Measurements from ENCODE around the gene CLDN18.

- RRBS, 2 experiments: no CpG with 5 or more reads among the region's 7 CpGs
CAGE:
- cytosol, long polyA minus RNA: no peak
- cytosol, long polyA plus RNA: no peak
- long polyA plus RNA: no peak
- nucleus, long polyA minus RNA: no peak
- nucleus, long polyA plus RNA: no peak
These were observed 418.1 kb downstream of the EPHB1 start for GRCh38 chr3:135213059-135213675.

DNA sequence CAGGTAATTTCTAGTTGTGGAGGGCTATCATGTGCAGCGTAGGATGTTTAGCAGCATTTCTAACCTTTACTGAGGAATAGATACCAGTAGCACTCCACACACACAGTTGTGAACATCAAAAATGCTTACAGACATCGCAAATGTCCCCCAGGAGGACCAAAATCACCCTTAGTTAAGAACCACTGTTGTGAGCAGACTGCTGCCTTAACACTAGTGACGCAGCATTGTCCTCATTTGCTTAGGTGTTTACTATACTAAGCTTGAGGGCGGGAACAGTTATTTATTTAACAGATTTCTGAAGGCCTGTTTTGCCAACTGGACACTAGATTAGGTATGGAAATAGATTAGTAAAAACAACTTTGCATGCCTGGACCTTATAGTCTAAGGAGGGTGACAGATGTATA, 2.3 kb downstream of the PPP2R3A start:
- RRBS, 2 experiments: no CpG with 5 or more reads among the region's 4 CpGs
CAGE:
- cytosol, long polyA minus RNA: no peak
- cytosol, long polyA plus RNA: no peak
- long polyA plus RNA: no peak
- nucleus, long polyA minus RNA: no peak
- nucleus, long polyA plus RNA: no peak

DNA sequence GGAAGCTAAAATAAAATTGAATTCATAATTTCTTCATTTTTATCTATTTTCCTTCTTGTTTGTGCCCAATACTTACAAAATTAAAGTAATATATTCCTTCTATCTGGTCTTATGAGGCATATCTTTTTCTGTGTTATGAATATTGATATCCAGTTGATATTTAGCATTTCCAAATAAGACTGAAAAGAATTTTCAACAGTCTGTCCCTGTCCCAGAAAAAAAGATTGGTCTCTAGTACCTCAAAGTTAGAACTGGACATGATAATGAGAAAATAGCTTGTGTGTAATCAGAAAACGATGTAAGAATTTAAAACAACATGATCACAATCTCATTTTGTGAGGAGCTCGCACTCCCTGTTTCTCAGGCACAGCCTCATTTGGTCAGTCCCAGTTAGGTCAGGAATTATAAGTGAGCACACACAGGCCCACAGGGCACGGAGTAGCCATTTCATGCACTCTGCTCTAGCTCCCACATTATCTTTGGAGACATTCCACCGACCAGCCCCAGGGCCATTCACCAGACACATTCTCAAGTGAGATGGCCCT, 105.2 kb downstream of the PPP2R3A start:
- RRBS, 2 experiments: no CpG with 5 or more reads among the region's 4 CpGs
CAGE:
- cytosol, long polyA minus RNA: no peak
- cytosol, long polyA plus RNA: no peak
- long polyA plus RNA: no peak
- nucleus, long polyA minus RNA: no peak
- nucleus, long polyA plus RNA: no peak

GRCh38 chr3:136103249-136103754, 92.8 kb downstream of the MSL2 start:
- RRBS, 2 experiments: no CpG with 5 or more reads among the region's 5 CpGs
CAGE:
- cytosol, long polyA minus RNA: no peak
- cytosol, long polyA plus RNA: no peak
- long polyA plus RNA: no peak
- nucleus, long polyA minus RNA: no peak
- nucleus, long polyA plus RNA: no peak

- RRBS, 2 experiments: no CpG with 5 or more reads among the region's 1 CpG
CAGE:
- cytosol, long polyA minus RNA: no peak
- cytosol, long polyA plus RNA: no peak
- long polyA plus RNA: no peak
- nucleus, long polyA minus RNA: no peak
- nucleus, long polyA plus RNA: no peak
These were observed 134.8 kb downstream of the STAG1 start for GRCh38 chr3:136617277-136617815.

- RRBS, 2 experiments: no CpG with 5 or more reads among the region's 4 CpGs
CAGE:
- cytosol, long polyA minus RNA: no peak
- cytosol, long polyA plus RNA: no peak
- long polyA plus RNA: no peak
- nucleus, long polyA minus RNA: start-site peak on the minus strand at chr3:136632552-136632768, 21 reads
- nucleus, long polyA plus RNA: no peak
These were observed 119.6 kb downstream of the STAG1 start for GRCh38 chr3:136632549-136632960.

DNA sequence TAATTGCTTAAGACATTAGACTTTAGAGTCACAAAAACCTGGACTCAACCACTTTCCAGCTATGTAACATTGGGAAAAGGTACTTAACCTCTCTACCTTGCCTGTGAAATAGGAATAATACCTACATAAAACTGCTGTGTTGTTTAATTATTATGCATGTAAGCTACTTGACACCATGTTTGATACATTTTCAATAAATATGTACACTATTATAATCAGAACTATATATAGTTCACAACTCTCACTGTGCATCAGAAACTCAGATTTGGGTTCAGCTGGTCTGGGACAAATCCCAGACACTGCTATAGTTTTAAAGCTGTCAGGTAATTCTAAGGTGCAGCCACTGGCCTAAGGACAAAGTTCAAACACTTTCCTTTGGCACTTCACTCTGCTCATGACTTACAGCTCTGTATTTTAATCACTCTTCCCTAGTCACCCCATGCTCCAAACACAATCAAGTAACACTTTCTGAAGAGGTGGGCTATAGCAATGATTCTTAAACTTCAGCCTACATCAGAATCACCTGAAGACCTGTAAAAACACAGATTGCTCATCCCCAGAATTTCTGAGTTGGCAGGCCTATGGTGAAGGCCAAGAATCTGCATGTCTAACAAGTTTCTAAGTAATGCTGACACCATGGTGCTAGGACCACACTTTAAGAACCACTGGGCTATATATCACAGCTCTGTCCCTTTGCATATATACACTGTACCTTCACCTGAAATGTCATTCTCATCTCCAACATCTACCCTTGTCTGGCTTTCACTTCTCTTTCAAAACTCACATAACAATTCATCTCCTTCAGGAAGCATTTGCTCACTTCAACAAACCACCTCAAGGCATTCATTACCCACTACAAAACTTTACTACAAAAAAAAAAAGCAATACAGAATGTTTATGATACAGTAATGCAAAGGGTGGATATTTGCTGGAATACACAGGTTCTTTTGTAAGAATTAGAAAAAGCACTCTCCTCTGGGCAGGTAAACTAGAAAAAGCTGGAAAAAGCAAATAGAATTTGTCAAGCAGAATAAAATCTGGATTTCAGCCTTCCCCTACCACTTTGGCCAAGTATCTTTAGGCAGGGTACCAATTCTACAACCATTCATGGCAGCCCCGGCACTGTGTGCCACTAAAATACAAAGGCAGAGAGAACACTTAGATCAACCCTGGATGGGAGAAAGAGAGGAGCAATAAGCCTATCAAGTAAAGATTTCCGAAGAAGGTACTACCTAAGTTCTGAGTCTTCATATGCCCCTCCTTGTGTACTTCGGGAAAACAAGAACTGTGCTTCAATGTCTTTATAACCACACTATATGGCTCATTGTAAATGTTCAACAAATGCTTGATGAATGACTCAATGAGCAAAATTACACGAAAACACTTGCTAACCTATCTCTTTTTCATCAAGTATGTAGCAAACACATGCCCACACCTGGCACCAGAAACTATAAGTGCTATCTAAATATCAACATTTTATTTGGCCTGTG, 21.3 kb downstream of the STAG1 start:
- RRBS, 2 experiments: no CpG with 5 or more reads among the region's 4 CpGs
CAGE:
- cytosol, long polyA minus RNA: no peak
- cytosol, long polyA plus RNA: no peak
- long polyA plus RNA: no peak
- nucleus, long polyA minus RNA: no peak
- nucleus, long polyA plus RNA: no peak

GRCh38 chr3:136955787-136956358, 1.9 kb upstream of the IL20RB start:
- RRBS, 2 experiments: no CpG with 5 or more reads among the region's 3 CpGs
CAGE:
- cytosol, long polyA minus RNA: no peak
- cytosol, long polyA plus RNA: no peak
- long polyA plus RNA: no peak
- nucleus, long polyA minus RNA: no peak
- nucleus, long polyA plus RNA: no peak

- RRBS, 2 experiments: 64 to 66% methylated on average over 4 of the region's 41 CpGs
CAGE:
- cytosol, long polyA minus RNA: no peak
- cytosol, long polyA plus RNA: no peak
- long polyA plus RNA: no peak
- nucleus, long polyA minus RNA: no peak
- nucleus, long polyA plus RNA: no peak
These were observed at the start of gene CLDN18 for GRCh38 chr3:138009649-138010544. CLDN18 (plus strand) TSS chr3:138010165.

DNA sequence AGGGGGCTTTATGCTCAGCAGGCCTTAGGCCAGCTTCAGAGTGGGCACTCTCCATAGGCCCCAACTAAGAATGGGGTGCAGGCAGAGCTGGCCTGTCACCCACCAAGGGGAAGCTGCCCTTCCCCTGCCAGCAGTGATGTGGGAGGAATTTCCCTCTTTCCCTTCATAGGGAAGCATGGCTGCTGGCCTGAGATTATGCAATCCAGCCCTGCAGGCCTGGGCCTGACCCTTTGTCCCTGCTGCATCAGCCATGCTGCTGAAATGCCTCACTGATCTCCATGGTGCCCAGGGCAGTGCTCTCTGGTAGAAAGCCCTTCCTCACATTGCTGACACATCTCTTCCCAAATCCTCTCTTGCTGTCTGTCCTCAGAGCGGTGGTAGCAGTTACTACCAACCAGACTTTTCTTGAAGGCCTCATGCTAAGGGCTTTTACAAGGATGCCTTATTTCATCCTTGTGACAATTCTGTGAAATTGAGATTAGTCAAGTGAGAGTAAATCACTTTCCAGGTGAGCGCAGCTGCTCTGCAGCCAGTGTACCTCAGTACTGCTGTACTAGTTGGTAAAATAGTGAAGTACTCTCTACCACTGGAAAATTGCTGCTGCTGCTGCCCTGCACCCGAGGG, 33.7 kb downstream of the MRAS start:
- RRBS, 2 experiments: no CpG with 5 or more reads among the region's 3 CpGs
CAGE:
- cytosol, long polyA minus RNA: no peak
- cytosol, long polyA plus RNA: no peak
- long polyA plus RNA: no peak
- nucleus, long polyA minus RNA: no peak
- nucleus, long polyA plus RNA: no peak

- RRBS, 2 experiments: no CpG with 5 or more reads among the region's 6 CpGs
CAGE:
- cytosol, long polyA minus RNA: no peak
- cytosol, long polyA plus RNA: no peak
- long polyA plus RNA: no peak
- nucleus, long polyA minus RNA: no peak
- nucleus, long polyA plus RNA: no peak
These were observed 27.7 kb upstream of the PIK3CB start for GRCh38 chr3:138862247-138862959.

DNA sequence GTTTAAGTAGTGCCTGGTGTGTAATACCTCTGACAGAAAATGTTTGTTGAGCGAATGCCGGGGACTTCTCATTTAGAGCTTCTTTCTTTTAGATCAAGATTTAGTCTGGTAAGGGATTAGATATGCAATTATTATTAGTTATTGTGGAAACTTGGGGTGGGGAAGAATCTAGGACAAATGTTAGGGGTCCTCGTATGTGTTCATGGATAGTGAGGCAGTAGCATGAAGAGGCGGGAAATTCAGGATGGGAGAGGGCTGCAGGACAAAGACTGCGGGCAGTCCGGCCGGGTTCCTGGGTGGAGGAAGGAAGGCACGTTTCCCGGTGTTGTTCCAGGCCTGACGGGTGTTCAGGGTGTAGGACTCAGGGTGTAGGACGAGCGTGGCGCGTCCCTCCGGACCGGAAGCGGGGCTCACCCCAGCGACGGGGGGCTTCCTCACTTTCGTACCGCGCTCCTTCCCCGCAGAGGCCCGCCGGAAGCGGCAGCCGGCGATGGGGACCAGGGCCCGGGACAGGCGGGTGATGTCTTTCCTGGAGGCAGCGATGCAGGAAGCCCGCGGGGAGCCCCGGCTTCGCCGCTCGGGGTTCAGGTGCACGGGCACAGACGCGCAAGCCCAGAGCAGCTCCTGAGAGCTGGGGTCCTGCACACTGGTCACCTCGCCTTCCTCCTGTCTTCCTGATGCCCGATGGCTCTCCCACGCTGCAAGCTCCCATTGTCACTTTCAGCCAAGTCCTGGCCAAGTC, 13.3 kb downstream of the FOXL2NB start:
- RRBS, 2 experiments: 25 to 26% methylated on average over 23 of the region's 43 CpGs
CAGE:
- cytosol, long polyA minus RNA: no peak
- cytosol, long polyA plus RNA: no peak
- long polyA plus RNA: no peak
- nucleus, long polyA minus RNA: no peak
- nucleus, long polyA plus RNA: no peak

- RRBS, 2 experiments: no CpG with 5 or more reads among the region's 16 CpGs
CAGE:
- cytosol, long polyA minus RNA: no peak
- cytosol, long polyA plus RNA: no peak
- long polyA plus RNA: no peak
- nucleus, long polyA minus RNA: no peak
- nucleus, long polyA plus RNA: no peak
These were observed 348 bp upstream of the PRR23C start for GRCh38 chr3:139045076-139045404.

DNA sequence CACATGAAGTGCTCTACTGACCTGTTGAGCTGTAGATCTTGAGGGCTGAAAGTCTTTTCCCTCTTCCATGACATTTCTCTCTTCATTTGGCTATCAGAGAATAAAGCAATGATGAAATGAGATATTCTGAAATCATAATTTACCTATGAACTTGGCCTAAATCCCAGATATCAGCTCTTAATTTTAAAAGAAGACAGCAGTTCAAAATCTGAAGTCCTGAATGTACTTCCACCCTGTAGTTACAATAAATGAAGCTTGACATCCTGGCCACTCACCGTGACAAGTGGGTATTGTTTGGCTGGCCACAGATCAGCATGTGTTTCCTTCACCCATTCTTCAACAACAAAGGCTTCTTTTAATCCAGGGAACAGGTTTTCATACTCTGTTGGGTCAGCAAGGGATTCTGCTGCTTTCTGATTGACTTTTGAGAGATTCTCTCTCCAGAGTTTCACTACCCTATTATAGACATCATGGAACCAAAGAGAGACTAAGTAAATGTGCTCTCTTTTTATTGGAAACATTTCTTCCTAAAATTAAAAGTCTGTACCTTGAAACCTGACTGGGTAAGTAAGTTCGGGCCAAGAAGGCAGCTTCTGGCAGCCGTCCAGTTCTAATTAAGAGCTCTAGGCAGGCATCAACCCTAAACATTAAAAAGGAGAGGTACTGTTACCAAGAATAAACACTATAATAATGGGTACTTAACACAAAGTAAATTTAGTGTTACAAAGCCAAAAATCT, 15.1 kb downstream of the MRPS22 start:
- RRBS, 2 experiments: no CpG with 5 or more reads among the region's 3 CpGs
CAGE:
- cytosol, long polyA minus RNA: no peak
- cytosol, long polyA plus RNA: no peak
- long polyA plus RNA: no peak
- nucleus, long polyA minus RNA: no peak
- nucleus, long polyA plus RNA: no peak

DNA sequence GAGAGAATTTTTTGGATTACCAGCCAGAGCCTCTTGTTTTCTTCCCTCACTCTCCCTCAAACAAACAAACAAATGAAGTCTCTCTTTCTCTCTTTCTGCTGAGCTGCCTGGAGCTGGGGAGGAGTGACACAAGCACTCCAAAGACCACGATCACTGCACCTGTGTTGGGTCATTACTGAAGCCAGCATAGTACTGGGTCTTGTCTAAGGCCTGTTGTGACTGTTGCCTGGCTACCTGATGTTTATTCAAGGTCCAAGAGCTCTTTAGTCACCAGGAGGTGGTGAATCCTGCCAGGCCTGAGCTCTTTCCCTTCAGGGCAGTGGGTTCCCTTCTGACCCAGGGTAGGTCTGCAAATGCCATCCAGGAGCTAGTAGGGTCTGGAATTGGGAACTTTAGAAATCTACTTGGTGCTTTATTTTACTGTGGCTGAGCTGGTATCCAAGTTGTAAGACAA, 15.0 kb upstream of the RBP2 start:
- RRBS, 2 experiments: no CpG with 5 or more reads among the region's 1 CpG
CAGE:
- cytosol, long polyA minus RNA: no peak
- cytosol, long polyA plus RNA: no peak
- long polyA plus RNA: no peak
- nucleus, long polyA minus RNA: no peak
- nucleus, long polyA plus RNA: no peak

DNA sequence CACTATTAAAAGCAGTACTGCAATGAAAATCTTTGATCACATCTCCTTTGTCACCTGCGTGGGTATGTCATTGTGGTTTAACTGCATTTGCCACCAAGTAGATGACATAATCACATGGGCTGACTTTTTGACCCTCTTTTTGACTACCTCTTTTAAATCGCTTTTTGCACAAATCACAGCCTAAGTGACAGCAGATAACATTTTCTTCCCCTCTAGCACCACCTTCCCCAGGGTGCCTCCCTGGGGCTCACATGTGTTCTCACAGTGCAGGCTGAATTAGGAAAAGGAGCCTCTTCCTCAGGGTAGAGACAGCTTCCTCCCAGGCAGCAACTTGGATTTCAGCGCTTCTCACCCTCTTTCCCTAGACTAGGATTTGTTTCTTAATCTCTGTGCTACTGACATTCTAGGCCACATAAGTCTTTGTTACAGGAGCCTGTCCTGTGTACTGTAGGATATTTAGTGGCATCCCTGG, 1.2 kb upstream of the RBP1 start:
- RRBS, 2 experiments: no CpG with 5 or more reads among the region's 3 CpGs
CAGE:
- cytosol, long polyA minus RNA: no peak
- cytosol, long polyA plus RNA: no peak
- long polyA plus RNA: no peak
- nucleus, long polyA minus RNA: no peak
- nucleus, long polyA plus RNA: no peak

DNA sequence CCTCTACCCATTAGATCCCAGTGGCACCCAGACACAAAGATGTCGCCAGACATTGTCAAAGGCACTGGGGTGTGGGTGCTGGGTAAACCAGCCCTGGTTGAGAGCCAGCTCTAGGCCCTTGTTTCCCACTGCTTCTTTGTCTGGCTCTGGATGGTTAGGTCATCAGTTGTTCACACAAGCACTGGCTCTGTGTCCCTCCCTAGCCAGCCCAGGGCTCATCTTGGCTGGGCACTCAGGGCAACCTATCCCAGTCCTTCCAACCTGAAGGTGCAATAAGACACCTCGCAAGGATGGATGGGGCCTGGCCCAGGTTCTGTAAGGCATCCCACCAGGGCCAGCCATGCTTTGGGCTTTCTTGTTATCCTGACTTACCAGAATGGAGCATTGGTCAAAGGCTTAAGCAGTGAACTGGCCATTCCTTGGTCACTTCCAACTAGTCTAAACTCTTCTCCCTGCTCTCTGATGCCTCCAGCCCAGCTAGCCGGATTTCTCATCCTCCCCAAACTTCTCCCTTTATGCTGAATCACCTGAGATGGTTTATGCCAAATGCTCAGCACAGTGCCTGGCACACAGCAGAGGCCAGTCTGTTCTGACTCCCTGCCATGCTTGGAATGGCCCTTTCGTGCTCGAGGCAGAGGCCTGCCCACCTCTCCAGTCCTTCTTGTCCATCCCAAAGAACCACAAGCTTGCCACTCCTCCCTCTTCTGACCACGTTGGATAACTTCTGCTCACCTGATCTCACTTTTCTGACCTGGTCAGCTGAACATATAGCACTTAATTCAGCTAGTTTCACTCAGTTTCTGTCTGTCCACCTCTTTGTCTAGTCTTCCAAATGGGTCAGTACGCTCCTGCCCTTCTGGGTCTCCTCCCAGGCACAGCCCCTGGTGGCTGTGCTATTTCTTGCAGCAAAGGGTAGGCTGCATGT, 1.9 kb upstream of the RBP1 start:
- RRBS, 2 experiments: no CpG with 5 or more reads among the region's 7 CpGs
CAGE:
- cytosol, long polyA minus RNA: no peak
- cytosol, long polyA plus RNA: no peak
- long polyA plus RNA: no peak
- nucleus, long polyA minus RNA: no peak
- nucleus, long polyA plus RNA: no peak

DNA sequence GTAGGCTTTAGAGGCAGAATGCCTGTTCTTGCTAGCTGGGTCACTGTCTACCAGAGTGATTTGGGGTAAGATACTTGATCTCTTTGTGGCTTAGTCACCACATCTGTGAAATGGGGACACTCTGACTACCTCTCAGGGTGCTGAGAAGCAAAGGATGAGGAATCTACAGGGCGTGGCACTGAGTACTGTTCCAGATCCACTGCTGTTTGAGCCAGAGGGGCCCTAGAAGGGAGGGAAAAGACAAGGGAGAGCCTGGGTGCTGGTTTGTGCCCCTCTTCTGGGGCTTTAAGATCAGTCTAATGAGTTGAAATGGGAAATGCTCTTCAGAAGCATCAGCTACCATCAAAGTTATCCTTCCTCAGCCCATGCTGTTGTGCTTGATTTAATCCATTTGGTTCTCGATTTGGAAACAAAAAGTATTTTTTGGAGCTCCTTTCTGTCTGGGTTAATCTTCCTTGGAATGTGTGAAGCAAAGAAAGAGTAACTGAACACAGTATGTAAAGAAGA, 2.6 kb upstream of the RBP1 start:
- RRBS, 2 experiments: no CpG with 5 or more reads among the region's 2 CpGs
CAGE:
- cytosol, long polyA minus RNA: no peak
- cytosol, long polyA plus RNA: no peak
- long polyA plus RNA: no peak
- nucleus, long polyA minus RNA: no peak
- nucleus, long polyA plus RNA: no peak

GRCh38 chr3:139935852-139936544, 1.0 kb downstream of the CLSTN2 start:
- RRBS, 2 experiments: 4 to 5% methylated on average over 9 of the region's 37 CpGs
CAGE:
- cytosol, long polyA minus RNA: no peak
- cytosol, long polyA plus RNA: no peak
- long polyA plus RNA: no peak
- nucleus, long polyA minus RNA: no peak
- nucleus, long polyA plus RNA: no peak

DNA sequence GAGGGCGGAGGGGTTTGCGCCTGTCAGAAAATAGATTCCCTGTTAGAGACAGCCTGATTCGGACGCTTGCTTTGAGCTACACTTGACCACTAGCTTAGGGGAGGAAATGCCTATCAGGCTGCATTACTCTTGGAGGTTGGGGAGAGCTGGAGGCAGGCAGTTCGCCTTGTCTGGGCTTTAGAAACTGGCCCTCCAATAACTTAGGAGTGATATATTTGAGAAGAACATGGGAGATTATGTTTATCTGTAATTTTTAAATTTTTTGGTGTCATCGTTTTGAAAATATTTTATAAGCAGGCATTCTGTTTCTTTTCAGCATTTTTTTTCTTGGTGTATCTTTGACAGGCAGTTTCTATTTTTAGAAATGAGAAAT, 1.5 kb downstream of the CLSTN2 start:
- RRBS, 2 experiments: no CpG with 5 or more reads among the region's 6 CpGs
CAGE:
- cytosol, long polyA minus RNA: no peak
- cytosol, long polyA plus RNA: no peak
- long polyA plus RNA: no peak
- nucleus, long polyA minus RNA: no peak
- nucleus, long polyA plus RNA: no peak